Upper lobe of left lung (tissue), 5 donors: Measurements from ENCODE around the genes F7, PROZ and ATP4B.

DNA sequence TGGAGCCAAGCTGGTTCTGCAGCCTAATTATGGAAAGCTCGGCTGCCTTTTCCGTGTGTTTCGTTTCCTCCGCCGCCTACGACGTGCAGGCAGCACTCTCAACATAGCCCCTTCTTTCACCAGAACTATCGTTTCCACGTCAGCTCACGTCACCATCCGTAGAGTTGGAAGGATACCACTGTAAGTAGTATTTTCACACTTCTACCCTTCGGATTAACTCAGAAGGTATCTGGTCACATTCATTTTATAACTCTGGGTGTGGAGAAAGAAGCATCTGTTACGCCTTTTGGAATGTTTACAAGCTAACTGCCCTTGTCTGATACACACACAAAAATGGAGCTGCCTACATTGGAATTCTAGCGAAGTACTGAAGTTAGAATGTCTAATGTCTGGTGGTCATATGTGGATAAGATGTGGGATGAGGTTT, 5.9 kb downstream of the MCF2L start:
- PRO-cap, 2 experiments, result no peak in any of the 2 experiments
- RAMPAGE, long total RNA, 4 experiments, result no peak in any of the 4 experiments

GRCh38 chr13:113105544-113105944, at the start of gene F7:
Gene F7, plus strand, starts transcription at chr13:113105791.
- PRO-cap, 2 experiments, result no peak in any of the 2 experiments
- RAMPAGE, long total RNA, 4 experiments, result no peak in any of the 4 experiments

GRCh38 chr13:113150060-113151098, 8.1 kb upstream of the PROZ start:
- PRO-cap, 2 experiments, result no peak in any of the 2 experiments
- RAMPAGE, long total RNA, 4 experiments, result no peak in any of the 4 experiments

DNA sequence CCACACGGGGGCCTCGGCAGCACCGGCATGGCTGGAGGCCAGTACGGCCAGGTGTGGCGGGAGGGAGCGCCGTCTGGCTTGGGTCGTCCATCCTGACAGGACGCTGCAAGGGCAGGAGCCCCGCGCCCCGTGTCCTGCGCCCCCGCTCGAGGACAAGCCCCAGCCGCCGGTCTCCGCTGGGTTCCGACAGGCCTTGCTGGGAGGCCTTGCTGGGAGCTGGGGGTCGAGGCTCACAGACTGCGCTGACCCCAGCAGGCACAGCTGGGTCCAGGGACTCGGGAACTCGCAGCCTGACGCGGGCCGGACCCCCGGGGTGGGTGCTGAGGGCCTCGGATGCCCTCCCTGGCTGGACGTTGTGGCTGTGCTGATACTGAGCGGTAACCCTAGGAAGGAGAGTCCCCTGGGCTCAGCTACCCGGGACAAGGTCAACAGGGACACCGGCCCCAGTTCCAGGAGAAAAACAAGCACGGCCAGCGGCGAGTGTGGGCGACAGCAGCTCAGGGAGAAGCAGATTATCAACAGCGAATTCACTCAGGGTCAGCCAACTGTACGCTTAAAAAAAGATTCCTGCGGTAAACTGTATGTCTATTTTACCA, 5.1 kb upstream of the PROZ start:
- PRO-cap, 2 experiments, result no peak in any of the 2 experiments
- RAMPAGE, long total RNA, 4 experiments, result no peak in any of the 4 experiments

DNA sequence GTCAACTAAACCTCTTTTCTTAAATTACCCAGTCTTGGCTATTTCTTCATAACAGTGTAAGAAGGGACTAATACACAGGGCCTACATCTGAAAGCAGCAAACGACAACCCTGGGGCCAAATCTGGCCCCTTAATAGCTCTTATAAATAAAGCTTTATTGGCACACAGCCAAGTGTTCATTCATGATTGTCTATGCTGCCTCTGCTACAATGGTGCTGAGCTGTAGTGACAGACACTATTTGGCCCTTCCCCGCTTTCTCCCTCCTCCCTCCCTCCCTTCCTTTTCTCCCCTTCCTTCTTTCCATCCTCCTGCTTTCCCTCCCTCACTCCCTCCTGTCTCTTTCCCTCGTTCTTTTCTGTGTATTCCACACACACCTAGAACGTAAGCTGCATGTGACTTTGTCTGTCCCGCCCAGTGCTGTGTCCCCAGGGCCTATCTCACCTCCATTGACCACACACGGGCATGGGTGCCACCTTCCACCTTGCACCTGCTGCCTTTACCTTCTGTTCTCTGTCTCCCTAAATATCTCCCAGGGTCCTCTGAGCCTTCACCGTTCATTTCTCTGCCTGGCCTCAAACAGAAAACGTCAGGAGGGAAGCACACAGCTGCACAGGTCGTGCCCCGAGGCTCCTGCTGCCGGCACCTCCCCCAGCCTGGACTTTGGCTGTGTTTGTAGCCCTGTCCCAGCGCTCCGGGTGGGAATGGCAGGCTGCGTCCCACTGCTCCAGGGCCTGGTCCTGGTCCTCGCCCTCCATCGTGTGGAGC, at the start of gene PROZ:
Gene PROZ, plus strand, starts transcription at position 689 of the 765 bp plus-strand sequence.
- PRO-cap, 2 experiments, result no peak in any of the 2 experiments
- RAMPAGE, long total RNA, 4 experiments, result no peak in any of the 4 experiments

GRCh38 chr13:113161182-113161892, 2.9 kb downstream of the PROZ start:
- PRO-cap, 2 experiments, result no peak in any of the 2 experiments
- RAMPAGE, long total RNA, 4 experiments, result no peak in any of the 4 experiments

GRCh38 chr13:113185037-113185481, 23.4 kb downstream of the PCID2 start:
- PRO-cap, 2 experiments, result no peak in any of the 2 experiments
- RAMPAGE, long total RNA, 4 experiments, result no peak in any of the 4 experiments

DNA sequence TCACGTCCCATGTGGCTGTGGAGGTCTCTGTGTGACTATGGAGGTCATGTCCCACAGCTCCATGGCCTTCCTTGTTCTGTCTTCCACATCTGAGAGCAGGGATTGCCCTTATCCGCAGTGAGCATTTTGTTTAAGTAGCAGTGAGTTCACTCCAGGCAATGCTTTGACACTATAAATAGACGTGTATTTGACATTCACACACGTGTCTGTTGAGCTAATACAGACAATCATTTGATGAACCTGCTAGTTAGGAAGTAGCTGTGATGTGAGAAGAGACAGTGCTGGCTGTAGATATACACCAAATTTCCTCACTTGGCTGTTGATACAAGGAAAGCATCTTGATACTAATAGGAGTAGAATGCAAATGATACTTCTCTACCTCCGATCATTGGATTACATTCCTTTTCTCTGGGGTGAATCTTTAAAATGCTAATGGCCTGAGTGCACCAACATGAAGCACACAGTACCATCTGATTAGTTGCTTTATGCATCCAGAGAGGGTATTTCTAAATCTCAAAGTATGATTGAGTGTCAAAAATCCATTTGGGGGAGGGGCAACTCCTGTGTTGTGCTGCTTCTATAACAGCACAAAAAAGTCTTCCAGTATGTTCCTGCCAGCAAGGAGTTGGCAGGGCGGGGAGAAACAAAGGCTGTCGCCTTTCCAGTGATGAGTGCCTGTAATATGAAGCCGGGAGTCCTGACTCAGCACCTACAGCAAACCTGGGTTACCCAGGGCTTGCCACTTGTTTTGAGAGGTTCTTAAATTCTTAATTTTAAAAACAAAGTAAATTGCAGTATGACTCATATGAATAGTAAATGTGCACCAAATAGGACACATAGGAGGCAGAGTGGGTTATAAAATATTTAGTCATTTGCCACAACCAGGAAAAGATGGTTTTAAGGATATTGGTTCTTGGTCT, 7.0 kb downstream of the CUL4A start:
- PRO-cap, 2 experiments, result peak in 1 of 2 experiments; most common plus-strand start position 246 of the sequence (in 1)
- RAMPAGE, long total RNA, 4 experiments, result no peak in any of the 4 experiments

GRCh38 chr13:113319165-113319981, 22.3 kb downstream of the LAMP1 start:
- PRO-cap, 2 experiments, result no peak in any of the 2 experiments
- RAMPAGE, long total RNA, 4 experiments, result start-site peak on the plus strand in 1 of 4 experiments, at chr13:113319321-113319656 at its widest, 86 reads per replicate

- PRO-cap, 2 experiments, result no peak in any of the 2 experiments
- RAMPAGE, long total RNA, 4 experiments, result no peak in any of the 4 experiments
These were observed 16.0 kb upstream of the GRTP1 start for GRCh38 chr13:113379938-113380316.

DNA sequence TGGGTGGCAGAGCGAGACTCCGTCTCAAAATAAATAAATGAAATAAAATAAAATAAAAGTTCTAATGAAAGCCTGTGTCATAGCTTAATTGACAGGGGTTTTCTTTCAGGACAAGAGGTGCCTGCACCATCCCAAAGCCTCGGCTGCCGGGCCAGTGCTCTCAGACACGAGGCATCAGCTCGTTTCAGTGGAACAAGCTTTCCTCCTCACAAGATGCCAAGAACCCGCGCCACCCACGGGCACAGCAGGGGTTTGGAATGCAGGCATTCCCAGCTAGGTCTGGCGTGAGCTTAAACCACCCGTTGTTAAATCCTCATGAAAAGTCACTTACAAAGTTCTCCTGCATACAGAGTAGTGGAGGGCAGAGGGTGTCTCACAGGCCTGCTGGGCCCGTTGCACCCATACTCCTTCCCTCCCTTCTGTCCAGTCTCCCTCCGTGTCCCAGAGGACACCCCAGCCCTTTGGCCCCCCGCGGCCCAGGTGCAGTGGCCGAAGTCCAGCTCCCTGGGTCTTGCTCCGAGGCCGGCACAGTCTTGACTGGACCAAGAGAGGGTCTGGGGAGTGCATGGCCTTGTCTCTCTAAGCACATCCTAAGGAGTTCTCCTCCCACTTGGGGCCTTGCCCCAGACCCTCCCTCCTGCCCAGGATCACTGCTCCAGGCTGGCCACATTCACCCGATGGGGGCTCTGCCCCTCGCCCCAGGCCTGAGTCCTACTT, 35.1 kb upstream of the GRTP1 start:
- PRO-cap, 2 experiments, result no peak in any of the 2 experiments
- RAMPAGE, long total RNA, 4 experiments, result no peak in any of the 4 experiments

DNA sequence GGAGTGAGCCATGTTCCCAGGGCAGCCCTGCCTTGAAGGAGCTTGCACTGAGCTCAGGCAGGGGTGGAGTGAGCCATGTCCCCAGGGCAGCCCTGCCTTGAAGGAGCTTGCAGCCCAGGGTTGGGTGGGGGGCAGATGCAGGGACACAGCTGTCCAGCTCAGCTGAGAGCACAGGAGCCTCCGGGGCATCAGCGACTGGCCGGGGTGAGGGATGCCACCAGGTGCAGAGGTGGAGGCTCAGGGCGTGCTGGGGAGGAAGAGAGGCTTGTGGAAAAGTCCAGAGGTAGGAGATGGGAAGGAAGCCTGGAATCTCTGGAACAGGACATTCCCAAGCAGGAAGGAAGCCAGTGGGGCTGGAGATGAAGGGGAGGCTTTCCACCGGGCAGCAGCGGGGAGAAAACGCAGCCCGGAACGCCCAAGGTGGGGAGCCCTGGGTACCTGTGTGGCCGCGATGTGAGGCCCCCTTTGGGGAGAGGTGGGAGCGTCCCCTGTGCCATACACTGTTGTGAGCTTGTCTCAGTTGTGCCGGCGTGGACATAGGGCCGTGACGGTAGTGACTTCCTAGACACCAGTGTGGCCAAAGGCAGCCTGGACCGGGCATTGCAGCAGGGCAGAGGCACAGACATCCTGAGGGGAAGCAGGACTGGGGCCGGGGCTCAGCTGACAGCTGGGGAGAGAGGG, 38.8 kb upstream of the TFDP1 start:
- PRO-cap, 2 experiments, result peak in 1 of 2 experiments; most common plus-strand start position 347 of the sequence (in 1)
- RAMPAGE, long total RNA, 4 experiments, result no peak in any of the 4 experiments

DNA sequence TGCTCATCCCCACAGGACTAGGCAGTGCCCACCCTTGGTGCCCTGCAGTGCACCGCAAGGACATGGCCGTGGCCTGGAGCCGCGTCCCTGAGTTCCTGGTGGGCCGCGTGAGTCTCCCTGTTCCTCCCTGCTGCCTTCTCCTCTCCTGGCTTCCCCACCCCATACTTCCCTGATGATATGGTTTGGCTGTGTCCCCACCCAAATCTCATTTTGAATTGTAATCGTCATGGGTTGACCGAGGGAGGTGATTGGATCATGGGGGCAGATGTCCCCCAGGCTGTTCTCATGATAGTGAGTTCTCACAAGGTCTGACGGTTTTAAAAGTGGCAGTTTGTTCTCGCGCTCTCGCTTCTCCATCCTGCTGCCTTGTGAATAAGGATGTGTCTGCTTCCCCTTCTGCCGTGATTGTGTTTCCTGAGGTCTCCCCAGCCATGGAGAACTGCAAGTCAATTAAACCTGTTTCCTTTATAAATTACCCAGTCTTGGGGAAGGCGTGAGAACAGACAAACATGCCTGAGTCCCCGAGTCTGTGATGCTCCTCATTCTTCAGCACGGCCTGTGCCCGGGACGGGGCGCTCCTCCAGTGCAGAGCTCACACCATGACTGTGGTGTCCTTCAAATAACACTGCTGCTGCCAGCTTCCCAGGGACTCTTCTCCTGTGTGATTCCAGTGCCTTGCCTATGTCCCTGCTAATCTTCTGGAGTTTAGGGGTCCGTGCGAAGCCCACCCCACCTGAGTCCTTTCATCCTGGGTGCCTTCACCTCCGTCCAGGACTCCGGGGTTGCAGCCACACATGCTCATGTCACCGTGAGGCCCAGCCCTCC, 31.4 kb upstream of the TFDP1 start:
- PRO-cap, 2 experiments, result peak in 1 of 2 experiments; most common plus-strand start position 479 of the sequence (in 1); most common minus-strand start position 171 of the sequence (in 1)
- RAMPAGE, long total RNA, 4 experiments, result no peak in any of the 4 experiments

DNA sequence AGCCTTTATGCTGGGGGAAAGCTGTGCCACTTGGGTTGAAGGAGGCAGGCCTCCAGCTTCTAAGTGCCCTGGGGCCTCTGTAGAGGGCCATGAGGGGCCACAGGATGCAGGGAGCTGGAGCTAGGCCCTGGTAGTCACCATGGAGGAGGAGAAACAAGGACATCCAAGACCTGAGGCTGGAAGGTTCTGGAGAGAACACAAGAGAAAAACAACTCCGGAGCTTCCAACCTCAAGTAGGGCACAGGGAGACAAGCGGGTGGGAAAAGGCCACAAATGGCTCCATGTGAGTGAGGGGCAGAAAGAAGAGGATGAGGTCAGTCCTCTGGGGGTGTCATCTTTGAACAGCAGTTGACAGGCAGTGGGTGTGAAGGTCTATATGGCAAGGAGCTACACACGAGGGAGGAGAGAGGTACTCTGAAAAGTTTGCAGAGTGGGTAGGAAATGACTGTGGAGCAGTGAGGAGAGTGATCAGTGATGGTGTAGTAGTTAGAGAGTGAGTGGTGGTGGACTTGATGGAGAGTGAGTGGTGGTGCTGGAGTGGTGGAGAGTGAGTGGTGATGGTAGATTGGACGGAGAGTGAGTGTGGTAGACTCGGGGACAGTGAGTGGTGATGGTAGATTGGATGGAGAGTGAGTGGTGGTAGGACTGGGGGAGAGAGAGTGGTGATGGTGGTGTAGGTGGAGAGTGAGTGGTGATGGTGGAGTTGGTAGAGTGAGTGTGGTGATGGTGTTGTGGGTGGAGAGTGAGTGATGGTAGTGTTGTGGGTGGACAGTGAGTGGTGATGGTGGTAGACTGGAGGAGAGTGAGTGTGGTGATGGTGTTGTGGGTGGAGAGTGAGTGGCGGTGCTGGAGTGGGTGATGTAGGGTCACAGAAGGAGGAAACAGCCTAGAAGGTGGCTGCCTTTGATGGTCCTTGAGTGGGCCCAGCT, 3.9 kb downstream of the TFDP1 start:
- PRO-cap, 2 experiments, result no peak in any of the 2 experiments
- RAMPAGE, long total RNA, 4 experiments, result no peak in any of the 4 experiments

- PRO-cap, 2 experiments, result no peak in any of the 2 experiments
- RAMPAGE, long total RNA, 4 experiments, result no peak in any of the 4 experiments
These were observed 31.7 kb downstream of the ATP4B start for GRCh38 chr13:113626298-113626670.

GRCh38 chr13:113657965-113658267, at the start of gene ATP4B:
Gene ATP4B, minus strand, starts transcription at chr13:113658198.
- PRO-cap, 2 experiments, result no peak in any of the 2 experiments
- RAMPAGE, long total RNA, 4 experiments, result no peak in any of the 4 experiments

GRCh38 chr13:113724828-113725544, 34.0 kb upstream of the TMEM255B start:
- PRO-cap, 2 experiments, result no peak in any of the 2 experiments
- RAMPAGE, long total RNA, 4 experiments, result no peak in any of the 4 experiments

DNA sequence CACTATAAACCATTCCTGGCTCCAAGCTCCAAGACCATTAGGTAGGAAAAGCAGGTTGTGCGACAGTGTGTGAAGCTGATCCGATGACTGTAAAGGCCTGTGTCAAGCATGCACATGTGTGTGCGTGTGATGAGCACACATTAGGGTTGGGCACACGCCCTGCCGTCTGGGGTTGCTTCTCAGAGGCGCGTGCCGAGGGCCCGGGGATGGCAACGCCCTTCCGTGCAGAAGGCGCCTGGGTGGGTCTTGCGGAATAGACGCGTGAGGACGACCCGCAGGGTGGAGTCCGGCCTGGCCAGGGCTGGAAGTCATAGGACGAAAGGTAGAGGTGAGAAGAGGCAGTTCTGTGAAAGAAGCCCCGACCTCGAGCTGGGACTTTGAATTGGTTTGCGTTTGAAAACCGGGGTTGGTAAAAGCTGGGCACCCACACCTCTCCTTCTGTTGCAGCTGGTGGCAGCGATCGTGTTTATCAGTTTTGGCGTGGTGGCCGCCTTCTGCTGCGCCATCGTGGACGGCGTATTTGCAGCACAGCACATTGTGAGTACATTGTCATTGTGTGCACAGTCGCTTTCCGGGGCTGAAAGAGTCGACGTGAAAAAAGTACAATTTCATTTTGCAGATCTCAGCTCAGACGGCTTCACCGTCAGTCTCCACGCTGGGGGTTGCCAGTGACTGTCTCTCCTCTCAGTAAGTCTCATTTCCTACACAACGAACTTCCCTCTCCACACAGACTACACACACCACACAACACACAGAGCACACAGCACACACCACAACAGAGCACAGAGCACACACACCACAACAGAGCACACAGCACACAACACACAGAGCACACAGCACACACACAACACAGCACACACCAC, 35.9 kb downstream of the TMEM255B start:
- PRO-cap, 2 experiments, result no peak in any of the 2 experiments
- RAMPAGE, long total RNA, 4 experiments, result start-site peak on the plus strand in 1 of 4 experiments, centred at position 585 of the sequence, 9 reads per replicate

- PRO-cap, 2 experiments, result no peak in any of the 2 experiments
- RAMPAGE, long total RNA, 4 experiments, result no peak in any of the 4 experiments
These were observed 43.2 kb downstream of the TMEM255B start for GRCh38 chr13:113802165-113802777.

GRCh38 chr13:113834145-113834799, 29.6 kb downstream of the GAS6 start:
- PRO-cap, 2 experiments, result no peak in any of the 2 experiments
- RAMPAGE, long total RNA, 4 experiments, result start-site peak on the minus strand in 1 of 4 experiments, at chr13:113834563-113834670 at its widest, 19 reads per replicate